GM12892 (cell line): ENCODE measurements around a stretch of chr10.

- RRBS = no CpG with 5 or more reads among the region's 17 CpGs
Measured at GRCh38 chr10:132394649-132395327, 2.2 kb upstream of the PWWP2B start.

DNA sequence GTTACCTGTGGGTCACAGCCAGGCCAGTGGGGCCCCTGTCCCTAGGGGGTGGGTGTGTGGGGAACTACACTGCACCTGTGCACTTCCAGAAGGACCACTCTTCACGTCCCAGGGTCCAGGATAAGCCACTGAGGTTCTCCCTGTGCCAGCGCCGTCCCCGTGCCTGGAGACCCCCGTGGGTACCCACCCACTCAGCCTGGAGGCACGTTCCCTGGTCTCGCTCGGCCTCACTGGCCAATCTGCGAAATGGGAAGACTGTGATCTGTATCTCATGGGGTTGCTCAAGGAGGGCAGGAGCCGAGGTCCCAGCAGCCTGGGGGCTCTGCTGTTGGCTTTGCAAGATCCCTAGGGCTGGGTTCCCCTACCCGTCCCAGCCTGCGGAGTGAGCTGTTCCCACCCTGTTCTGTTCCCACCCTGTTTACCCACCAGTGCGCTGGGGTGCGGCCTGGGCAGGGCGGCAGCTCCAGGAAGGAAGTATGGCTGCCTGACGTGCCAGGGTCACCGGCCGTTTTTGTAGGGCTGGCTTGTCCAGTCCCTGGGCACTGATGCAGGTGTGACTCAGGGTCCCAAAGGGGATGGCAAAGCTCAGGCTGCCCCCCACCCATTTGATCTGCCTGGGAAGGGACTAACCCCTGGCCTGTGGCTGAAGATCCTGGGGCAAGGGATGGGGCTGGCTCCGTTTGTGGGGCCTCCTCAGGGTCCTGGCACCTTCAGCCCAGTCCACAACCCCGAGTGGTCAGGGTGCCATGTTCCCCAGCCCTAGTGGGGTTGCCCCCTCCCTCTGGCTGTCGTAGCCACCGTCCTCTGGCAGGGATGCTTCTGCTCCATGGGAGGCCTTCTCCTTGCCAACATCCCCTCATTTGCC, 4.8 kb downstream of the PWWP2B start:
- RRBS = no CpG with 5 or more reads among the region's 22 CpGs

DNA sequence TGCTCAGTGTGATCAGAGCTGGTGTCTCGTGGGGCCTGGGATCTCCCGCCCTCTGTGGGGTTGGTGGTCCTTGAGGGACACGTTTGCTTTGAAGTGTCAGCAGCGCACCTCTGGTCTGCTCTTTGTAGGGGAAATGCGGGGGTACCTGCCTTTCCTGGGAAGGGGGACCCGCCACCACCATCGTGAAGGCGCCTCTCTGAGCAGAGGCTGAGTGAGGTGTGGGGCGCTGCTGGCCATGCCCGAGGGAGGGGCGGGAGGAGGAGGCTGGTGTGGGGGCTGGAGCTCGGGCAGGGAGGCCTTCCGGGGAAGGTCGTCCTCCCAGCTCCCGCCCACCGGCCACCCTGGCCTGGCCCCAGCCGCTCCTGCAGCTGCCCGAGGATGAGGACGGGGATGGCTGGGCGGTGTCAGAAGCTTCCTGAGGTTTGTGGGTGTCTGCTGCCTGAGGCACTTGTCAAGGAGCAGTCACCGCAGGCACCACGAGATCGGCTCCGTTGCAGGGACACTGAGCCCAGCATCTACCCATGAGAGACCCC, 11.3 kb downstream of the PWWP2B start:
- RRBS = no CpG with 5 or more reads among the region's 24 CpGs

GRCh38 chr10:132409660-132410275, 12.8 kb downstream of the PWWP2B start:
- RRBS = no CpG with 5 or more reads among the region's 11 CpGs

GRCh38 chr10:132420444-132421478, 23.8 kb downstream of the PWWP2B start:
- RRBS = no CpG with 5 or more reads among the region's 29 CpGs

- RRBS = no CpG with 5 or more reads among the region's 8 CpGs
Measured at GRCh38 chr10:132430007-132430556, 33.1 kb downstream of the PWWP2B start.

DNA sequence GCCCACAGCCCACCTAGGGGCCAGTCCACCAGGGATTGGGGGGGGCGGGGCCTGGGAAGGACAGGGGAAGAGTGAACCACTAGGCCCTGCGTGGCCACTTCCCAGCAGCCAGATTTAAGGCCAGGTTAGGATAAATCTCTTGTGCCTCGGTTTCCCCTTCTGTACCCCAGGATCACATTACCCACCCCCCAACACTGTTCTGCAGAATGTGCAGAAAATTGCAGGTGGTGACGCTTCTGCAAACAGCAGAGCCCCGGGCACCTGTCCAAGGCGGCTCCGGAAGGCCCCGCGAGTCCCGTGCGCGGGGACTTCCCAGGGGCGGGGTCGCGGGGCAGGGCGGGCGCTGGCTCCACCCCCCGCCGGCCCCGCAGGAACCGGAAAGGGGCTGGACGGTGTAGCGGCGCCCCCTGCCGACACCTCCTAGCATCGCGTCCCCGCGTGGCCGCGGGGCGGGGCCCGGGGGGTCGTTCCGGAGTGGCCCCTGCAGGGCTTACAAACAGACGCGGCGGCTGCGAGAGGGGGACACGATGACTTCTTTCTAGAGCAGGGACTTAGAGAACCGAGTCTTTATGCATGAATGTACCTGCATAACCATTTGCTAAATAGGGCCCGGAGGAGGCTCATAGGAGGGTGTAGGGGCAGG, 56.0 kb downstream of the PWWP2B start:
- RRBS = under 1% methylated on average over 12 of the region's 42 CpGs

DNA sequence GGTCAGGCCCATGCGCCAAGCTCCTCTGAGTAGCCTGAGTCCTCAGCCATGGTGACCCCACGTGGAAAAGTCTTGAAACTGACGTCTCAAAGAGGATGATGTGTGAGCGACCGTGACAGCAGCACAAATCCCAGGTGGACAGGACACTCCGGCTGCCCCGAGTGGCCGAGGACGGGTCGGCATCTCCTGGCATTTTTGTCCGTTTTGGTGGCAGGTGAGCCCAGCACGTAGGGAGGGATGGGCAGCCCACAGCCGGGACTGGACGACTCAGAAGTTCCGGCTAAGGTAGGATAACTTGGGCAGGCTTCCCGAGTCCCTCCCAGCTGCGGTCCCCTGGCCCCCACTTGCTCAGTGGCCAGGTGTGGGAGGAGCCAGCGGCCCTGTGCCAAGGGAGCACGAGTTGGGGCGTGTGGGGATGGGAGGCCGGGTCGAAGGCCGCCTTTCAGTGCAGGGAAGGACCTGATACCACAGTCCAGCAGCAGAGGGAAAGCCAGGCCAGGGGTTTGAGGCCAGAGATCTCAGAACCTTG, 58.4 kb downstream of the PWWP2B start:
- RRBS = 14% methylated on average over 3 of the region's 23 CpGs

GRCh38 chr10:132465111-132465667, 68.2 kb downstream of the PWWP2B start:
- RRBS = 83% methylated on average over 4 of the region's 22 CpGs

GRCh38 chr10:132651892-132652302, 114.3 kb downstream of the INPP5A start:
- RRBS = no CpG with 5 or more reads among the region's 5 CpGs

DNA sequence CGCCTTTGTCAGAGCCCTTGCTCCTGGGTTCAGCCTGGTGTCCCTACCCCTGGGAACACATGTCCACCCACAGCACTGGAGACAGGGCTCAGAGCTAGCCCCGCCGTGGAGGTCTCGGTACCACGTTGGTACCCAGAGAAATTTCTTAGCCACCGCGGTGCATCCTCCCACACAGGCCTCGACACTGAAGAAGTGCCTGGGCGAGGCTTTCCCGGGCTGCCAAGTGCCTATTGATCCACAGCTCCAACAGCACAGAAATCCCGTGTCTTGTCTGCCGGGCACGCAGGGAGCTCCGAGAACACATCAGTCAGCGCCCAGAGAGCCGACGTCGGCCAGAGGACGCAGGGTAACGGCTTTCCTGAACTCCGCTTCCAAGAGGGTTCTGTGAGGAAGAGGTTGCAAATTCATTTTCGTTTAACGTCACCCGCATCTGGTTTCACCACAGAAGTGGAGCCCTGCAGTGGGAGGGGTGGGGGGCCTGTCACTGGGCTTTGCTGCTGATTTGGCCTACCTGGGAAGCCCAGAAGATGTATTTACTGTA, 117.7 kb downstream of the INPP5A start:
- RRBS = 97% methylated on average over 3 of the region's 24 CpGs

DNA sequence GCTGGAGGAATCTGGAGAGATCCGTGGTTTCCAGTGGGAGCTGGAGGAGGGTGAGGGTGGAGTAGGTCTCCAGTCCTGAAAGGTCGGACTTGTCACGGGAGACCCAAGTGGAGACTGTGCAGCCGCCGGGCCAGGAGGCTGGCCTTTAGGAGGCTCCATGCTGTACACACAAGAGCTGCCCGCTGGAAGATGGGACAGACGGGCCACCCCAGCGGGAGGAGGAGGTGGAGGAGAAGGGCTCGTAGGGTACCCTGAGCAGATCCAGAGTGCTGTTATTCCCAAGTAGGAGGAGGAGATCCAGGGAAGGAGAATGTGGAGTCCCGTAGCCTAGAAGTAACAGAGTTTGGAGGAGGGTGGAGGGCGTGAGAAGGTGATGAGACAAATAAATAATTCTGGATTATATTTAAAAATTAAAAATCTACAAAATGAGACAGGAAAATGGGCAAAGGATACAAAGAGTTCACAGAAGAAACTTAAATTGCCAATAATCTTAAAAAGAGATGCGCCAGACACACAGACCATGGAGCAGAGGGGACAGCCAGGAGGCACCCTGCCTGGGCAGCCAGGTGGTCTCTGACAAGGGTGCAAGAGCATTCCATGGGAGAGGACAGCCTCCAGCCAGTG, 106.6 kb downstream of the NKX6-2 start:
- RRBS = no CpG with 5 or more reads among the region's 12 CpGs

- RRBS = no CpG with 5 or more reads among the region's 71 CpGs
Measured at GRCh38 chr10:132691398-132692562, 94.2 kb downstream of the NKX6-2 start.

DNA sequence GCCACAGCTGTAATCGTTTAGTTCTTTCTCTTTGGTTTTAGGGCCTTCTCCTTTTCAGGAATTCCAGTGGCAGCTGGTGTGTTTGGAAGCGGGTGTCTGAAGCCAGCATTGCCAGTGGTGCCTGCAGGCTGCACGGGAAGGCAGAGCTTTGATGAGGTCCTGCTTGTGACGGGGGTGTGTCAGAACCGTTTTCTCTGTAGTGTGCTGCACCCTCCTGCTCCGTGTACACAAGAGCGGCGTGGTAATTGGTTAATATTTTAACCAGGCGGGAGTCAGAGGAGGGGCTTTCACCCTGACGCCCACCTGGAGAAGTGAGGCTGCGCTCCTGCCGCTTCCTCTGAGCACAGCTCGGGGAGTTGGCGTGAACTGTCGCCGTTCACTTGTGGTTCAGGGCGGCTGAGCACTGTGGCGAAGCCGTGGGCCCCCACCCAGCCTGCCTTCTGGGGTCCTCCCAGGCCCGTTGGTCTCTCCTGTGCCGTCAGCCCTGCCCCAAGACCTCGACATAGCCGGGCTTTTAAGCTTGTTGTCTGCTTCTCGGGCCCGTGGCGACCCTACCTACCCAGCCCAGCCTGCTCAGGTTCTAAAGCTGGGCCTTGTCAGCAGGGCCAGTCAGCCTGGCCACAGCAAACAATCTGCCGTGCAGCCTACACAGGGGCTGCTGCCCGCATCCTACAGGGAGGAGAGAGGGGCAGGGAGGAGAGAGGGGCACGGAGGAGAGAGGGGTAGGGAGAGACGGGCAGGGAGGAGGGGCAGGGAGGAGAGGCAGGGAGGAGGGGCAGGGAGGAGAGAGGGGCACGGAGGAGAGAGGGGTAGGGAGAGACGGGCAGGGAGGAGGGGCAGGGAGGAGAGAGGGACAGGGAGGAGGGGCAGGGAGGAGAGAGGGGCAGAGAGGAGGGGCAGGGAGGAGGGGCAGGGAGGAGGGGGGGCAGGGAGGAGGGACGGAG, 11.6 kb downstream of the NKX6-2 start:
- RRBS = no CpG with 5 or more reads among the region's 33 CpGs

GRCh38 chr10:132903107-132903547, 39.2 kb downstream of the CFAP46 start:
- RRBS = no CpG with 5 or more reads among the region's 13 CpGs

- RRBS = no CpG with 5 or more reads among the region's 11 CpGs
Measured at GRCh38 chr10:132967549-132967851, 25.1 kb upstream of the CFAP46 start.

DNA sequence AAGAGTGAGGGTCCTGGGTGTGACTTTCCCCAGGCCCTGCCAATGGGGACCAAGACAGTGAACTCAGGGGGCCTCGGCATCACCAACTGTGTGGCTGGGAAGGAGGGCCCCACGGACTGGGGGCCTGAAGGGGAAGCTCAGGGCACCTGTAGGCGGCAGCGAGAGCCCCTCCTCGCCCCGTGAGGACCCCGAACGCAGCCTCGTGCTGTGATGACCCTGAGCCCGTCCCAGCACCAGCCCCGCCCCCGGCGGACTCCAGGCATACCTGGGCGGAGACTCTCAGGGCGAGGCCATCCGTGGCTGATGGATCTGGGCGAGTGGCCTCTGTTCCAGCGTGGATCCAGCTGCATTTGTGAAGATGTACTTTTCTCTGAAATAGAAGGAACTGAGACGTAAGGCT, 50.4 kb upstream of the CFAP46 start:
- RRBS = no CpG with 5 or more reads among the region's 19 CpGs

DNA sequence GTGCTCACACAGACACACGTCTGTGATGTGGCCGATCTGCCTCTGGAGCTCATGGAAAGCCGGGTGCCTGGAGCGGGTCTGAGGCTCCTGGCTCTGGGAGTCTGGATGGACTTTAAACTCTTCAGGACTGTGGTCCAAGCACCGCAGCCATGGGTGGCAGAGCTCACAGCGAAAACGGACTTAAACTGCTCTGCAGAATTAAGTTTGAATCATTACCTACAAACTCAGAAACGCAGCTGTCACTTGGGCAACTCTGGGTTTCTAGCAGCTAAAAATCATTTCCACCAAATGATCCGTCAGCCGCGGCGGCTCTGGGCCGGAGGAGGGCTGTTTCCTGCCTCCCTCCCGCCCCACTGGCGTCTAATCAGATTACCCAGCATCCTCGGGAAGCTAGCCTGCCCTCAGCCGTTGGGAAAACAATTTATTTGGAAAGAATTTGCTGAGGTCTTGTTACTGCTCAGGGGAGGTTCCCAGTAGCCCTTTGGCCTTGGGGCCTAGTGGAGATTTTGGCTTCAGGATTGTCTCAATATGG, 65.1 kb upstream of the ADGRA1 start:
- RRBS = no CpG with 5 or more reads among the region's 17 CpGs

GRCh38 chr10:133062802-133063001, 25.0 kb upstream of the ADGRA1 start:
- RRBS = no CpG with 5 or more reads among the region's 12 CpGs

GRCh38 chr10:133230381-133230845, 396 bp downstream of the UTF1 start:
- RRBS = 19% methylated on average over 19 of the region's 70 CpGs